Mammary microvascular endothelial cell (primary cell): ENCODE measurements around the genes NRM, DDR1, MUC21, ATP6V1G2 and NCR3.

GRCh38 chr6:30690240-30691406 is at the start of gene NRM:
Gene NRM, minus strand, starts transcription at chr6:30690984.
- RAMPAGE, long total RNA = no peak

GRCh38 chr6:30724597-30724990 is 4.4 kb downstream of the TUBB start:
- RAMPAGE, long total RNA = no peak

- RAMPAGE, long total RNA = no peak
Observed at GRCh38 chr6:30741400-30742024, 975 bp downstream of the FLOT1 start.

- RAMPAGE, long total RNA = no peak
Observed at GRCh38 chr6:30747944-30748806, 3.8 kb upstream of the IER3 start.

GRCh38 chr6:30781392-30782589 is 37.4 kb upstream of the IER3 start:
- RAMPAGE, long total RNA = no peak

GRCh38 chr6:30815086-30815983 is 69.0 kb upstream of the DDR1 start:
- RAMPAGE, long total RNA = no peak

GRCh38 chr6:30830505-30830857 is 53.8 kb upstream of the DDR1 start:
- RAMPAGE, long total RNA = no peak

GRCh38 chr6:30883655-30884743 is at the start of gene DDR1:
Gene DDR1, plus strand, starts transcription at chr6:30884519.
- RAMPAGE, long total RNA = no peak

- RAMPAGE, long total RNA = no peak
Observed at GRCh38 chr6:30983629-30983957, at the start of gene MUC21. Gene MUC21, plus strand, starts transcription at chr6:30983718.

GRCh38 chr6:31056146-31056644 is 45.9 kb downstream of the MUC22 start:
- RAMPAGE, long total RNA = no peak

- RAMPAGE, long total RNA = no peak
Observed at GRCh38 chr6:31125142-31125678, 5.0 kb upstream of the CDSN start.

- RAMPAGE, long total RNA = no peak
Observed at GRCh38 chr6:31350177-31350990, 6.6 kb downstream of the HLA-B start.

DNA sequence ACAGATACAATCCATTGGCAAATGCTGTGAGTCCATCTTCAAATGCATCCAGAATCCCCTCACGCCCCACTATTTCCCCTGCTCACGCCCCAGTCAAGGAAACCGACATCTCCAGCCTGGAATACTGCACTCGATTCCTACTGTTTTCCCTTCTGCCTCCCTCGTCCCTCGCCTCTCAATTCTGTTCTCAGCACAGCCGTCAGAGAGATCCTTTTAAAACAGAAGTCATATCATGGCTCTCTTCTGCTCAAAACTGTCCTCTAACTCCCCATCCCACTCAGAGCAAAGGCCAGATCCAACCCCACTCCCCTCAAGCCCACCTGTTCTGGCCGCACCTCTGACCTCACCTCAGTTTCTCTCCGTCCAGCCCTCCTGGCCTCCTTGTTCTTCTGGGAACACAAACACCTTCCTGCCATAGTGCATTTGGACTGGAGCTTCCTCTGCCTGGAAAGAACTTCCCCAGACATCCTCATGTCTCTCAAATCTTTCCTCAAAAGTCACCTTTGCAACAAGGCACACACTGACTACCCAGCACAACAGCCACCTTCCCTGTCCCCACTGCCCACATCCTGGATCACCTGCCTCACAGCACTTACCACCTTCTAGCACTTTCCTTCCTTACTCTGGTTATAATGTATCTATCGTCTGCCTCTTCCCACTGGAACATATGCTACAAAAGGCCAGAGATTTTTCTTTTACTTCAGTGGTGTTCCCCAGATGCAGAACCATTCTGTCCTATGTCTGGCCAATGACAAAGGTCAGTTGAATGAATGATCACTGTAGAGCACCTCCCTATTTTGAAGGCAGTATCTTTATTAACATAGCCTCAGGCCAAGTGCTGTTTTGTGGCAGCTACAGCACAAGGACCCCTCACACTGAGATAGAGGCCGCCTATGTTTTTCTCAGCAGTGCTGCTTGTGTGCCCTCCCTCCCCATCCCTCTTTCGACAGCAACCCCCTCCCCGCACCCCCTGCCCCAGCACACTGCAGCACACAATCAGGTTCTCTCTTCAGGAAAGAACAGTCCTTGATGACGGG is 4.3 kb downstream of the HLA-B start:
- RAMPAGE, long total RNA = no peak

- RAMPAGE, long total RNA = no peak
Observed at GRCh38 chr6:31353720-31354342, 3.1 kb downstream of the HLA-B start.

DNA sequence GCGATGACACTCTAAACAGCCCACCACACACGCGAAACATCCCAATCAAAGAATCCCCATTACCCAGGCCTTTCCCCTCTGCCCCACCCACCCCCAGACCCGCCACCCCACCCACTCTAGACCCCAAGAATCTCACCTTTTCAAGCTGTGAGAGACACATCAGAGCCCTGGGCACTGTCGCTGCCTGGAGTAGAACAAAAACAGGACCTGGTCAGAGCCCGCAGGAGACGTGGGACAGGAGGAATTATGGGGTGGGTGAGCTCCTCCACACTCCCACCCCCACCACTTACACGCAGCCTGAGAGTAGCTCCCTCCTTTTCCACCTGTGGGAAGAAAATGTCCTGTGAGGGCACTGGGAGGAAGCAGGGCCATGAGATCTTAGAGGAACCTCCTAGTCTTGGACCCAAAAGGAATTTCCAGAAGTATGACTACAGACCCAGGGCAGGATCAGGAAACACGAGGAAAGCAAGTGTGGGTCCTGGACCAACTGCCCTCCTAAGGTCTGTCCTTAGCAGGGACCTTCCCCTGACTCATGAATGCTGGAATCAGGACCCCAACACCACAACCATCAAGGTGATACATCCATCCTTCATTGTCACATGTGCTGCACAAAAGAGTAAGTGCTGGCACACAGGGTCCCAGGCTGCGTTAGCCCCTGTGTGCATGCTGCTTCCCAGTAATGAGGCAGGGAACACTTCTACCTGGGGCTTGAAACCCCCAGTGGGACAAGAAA is 2.5 kb downstream of the HLA-B start:
- RAMPAGE, long total RNA = no peak

DNA sequence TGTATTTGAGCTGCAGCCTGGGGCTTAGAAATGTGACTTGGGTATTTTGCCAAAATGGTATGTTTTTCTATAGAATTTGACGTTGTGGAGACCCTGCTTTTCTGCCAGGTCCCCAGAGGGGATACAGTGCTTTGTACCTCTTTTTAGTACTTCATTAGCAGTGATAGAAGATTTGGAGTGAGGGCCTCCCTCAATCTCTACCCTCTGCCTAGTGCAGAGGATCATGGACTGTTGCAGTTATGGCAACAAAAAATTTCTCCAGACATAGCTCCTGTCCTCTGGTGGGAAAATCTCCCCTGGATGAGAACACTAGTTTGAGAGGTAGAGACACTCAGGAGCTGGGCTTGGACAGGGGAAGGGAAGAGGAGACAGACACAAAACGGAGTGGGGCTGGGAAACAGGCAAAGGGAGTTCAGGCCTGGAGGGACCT is 18.1 kb downstream of the MICA start:
- RAMPAGE, long total RNA = no peak

DNA sequence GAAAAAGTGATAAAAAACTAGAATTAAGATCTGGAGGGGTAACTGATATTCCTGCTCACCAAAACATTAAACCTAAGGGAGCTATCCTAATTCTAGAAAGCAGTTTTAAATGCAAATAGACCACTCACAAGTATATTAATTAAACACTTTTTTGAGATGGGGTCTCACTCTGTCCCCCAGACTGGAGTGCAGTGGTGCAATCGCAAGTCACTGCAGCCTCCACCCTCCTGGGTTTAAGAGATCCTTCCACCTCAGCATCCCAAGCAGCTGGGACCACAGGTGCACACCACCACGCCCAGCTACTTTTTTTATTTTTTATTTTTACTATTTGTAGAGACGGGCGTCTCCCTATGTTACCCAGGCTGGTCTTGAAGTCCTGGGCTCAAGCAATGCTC is 2.9 kb downstream of the MCCD1 start:
- RAMPAGE, long total RNA = no peak

DNA sequence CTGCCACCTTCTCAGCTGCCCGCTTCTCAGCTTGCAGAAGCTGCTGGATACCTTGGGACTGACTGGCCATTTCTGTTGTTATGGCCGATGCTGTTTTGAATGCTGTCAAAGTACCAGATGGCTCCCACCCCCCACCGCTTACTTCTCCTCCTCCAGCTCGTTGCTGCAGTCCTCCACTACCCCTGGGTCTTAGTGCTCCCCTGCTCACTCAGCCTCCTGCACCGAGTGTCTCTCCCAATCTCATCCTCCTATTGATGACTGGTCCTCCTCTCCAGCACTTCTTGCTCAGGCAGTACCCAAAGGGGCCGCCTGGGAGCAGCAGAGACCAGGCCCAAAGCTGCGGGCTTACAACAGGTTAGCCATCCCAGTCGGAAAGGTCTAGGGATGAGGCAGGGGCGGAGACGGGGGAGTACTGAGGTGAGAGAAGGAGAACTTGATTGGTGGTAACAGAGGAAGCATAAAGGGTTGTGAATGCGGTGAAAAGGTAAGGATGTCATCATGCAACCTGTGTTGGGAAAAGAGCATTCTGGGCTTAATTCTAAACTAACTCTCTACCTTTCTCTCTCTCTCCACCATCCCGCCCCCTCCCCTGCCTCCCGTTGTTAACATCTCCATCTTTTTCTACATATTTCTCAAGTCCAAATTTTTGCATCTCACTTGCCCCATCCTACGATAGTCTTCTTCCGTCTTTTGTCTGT is at the start of gene ATP6V1G2:
ATP6V1G2 (minus strand) TSS at position 119 of the 698 bp plus-strand sequence.
- RAMPAGE, long total RNA = no peak

DNA sequence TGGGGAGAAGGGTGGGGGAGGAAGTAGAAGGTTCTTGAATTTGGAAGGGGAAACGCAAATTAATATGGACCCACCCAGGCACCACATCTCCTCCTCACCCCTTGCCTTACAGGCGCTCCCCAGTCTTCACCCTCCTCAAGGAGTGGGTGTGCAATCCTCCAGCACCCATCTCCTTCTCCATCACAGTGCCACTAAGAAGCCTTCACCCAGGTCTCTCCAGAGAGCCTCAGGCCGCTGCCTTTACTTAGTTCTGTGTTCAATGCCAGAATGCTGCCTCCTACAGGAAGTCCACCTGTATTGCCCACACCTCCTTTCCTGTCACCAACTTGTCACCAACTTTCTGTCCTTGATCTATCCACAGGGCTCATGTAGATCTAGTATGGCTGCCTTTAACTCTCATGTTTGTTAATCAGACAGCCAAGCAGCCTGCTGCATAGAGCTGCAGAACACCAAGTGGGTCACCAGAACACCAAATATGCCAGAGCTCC is 601 bp upstream of the LST1 start:
- RAMPAGE, long total RNA = no peak

- RAMPAGE, long total RNA = no peak
Observed at GRCh38 chr6:31592818-31593319, at the start of gene NCR3. Gene NCR3, minus strand, starts transcription at chr6:31593006.